CD14-positive monocyte (primary cell): ENCODE results near the genes PLEKHF1, CCNE1 and DPY19L3.

DNA sequence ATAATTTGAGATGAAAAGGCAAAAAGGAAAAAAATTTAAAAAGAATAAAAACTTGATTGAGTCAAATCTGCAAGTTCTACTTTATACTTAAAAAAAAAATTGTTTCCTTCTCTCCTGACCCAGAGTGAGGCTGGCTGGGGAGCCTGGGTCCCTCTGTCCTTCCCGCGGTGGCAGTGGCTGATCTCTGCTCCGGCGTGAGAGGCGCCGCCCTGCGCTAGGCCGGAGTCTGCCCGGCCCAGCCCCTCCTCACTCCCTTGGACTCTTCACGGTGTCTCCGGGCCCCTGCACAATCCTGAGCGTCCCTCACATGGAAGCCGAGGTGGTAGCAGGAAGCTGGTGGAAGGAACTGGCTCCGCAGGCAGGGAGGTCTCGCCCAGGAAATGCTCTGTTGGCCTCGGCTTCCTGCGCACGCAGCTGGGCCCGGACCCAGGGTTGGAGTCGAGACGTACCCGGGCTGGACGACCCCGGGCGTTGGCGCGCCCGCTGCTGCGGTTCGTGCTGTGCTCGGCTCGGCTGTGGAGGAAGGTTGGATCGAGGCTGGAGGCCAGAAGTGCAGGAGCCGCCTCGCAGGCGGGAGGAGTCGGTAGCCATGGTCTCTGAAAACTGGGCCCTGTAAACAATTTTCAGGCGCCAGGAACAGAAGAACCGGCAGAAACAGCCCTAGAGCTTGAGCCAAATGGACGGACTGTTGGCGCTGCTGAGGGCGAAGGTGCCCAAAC, 46.4 kb downstream of the ZNF724 start:
- CAGE, long polyA plus RNA, result no peak

DNA sequence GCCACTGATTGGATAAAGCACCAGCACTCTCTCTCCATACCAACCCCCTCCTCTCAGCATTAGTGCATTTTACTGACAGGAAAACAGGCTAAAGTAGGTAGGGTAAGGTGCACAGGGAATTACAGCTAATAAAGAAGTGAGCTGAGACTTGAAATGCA, 24.0 kb upstream of the ZNF724 start:
- CAGE, long polyA plus RNA, result no peak

DNA sequence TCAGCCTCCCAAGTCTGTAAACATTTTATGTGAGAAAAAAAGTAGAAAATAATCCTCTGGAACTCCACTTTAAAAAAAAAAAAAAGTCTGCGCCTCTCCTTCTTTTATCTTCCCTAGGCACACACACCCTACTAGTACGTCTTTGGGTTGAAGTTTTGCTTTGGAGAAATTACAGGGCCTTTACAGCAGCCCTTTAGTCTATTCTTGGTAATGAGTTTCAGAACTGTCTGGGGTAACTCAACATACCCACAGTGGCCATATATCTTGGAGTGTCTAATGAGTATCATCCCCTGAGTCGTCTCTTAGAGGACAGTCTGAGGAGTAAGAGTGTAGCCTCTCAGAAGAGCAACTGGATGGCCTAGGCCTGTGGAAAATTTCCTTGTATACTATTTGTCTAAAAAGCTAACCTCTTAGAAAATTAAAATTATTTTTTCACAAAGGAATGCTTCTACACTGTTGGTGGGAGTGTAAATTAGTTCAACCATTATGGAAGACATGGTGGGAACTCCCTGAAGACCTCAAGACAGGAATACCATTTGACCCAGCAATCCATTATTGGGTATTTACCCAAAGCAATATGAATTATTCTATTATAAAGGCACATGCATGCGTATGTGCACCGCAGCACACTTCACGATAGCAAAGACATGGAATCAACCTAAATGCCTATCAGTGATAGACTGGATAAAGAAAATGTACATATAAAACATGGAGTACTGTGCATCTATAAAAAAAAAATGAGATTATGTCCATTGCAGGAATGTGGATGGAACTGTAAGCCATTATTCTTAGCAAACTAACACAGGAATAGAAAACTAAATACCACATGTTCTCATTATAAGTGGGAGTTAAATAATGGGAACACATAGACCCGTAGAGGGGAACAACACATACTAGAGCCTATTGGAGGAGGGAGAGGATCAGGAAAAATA, 2.2 kb downstream of the RPSA2 start:
- CAGE, long polyA plus RNA, result no peak

DNA sequence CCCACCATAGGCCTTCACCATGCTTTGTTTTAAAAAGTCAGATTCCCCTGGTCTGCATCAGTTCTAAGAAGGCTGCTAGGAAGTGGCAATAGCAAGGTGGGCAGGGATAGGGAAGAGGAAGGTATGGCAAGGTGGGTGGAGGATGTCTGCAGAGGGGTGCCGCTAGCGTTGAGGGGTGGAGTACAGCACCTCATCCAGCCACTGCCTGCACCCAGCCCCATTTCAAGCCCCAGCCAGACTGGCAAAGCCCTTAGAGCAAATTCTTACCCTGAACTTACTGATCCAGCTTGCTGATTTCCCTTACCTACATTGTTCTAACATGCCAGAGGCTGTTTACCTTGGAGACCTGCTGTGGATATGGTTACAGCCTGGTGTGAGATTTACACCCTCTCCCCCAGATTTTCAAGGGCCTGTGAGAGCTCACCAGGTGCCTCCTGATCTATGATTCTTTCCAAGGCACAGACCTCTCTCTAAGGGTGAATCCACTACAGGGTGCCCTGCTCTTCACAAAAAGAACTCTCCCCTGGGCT, 85.9 kb downstream of the ZNF726 start:
- CAGE, long polyA plus RNA, result no peak

- CAGE, long polyA plus RNA, result no peak
Measured at GRCh38 chr19:27794178-27794879, 1418.6 kb downstream of the UQCRFS1 start.

DNA sequence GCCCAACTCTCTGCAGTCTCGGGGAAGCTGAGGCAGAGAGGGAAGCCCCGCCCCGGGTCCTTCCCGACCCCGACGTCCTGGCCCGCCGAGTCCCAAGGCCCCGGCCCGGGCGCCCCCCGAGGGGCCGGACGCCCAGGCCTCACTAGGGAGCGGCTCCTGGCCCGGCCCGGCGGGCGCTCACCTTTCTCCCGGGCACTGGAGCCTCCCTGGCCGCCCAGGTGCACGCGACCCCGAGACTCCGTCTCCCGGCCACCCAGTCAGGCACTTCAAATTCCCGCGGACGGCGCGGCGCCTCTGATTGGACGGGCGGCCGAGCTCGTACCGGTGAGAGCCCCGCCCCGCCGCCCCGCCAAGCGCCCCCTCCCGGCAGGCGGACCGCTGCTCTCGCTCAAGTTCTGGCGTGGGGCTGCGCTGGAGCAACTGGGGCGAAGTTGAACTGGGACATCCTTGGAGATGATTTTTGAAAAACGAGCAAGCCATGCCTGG, 485.5 kb downstream of the UQCRFS1 start:
- CAGE, long polyA plus RNA, result no peak

DNA sequence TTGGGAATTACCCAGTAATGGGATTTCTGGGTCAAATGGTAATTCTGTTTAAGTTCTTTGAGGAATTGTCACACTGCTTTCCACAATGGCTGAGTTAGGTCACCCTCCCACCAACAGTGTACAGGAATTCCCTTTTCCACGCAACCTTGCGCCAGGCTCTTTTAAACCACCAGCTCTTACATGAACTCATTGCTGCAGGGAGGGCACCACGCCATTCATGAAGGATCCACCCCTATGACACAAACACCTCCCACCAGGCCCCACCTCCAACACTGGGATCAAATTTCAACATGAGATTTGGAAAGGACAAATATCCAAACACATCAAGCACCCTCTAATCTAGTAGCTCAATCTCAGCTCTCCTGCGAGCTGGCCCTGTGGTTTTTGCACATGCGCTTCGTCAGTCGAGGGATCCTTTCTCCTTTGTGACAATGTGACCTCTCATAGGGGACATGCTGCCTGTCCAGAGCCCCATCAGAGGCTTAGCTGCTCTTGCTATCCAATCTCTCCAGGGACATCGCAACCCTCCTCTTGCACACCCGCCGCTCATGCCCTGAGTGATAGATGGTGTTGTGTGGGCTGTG, 328.1 kb downstream of the UQCRFS1 start:
- CAGE, long polyA plus RNA, result no peak

DNA sequence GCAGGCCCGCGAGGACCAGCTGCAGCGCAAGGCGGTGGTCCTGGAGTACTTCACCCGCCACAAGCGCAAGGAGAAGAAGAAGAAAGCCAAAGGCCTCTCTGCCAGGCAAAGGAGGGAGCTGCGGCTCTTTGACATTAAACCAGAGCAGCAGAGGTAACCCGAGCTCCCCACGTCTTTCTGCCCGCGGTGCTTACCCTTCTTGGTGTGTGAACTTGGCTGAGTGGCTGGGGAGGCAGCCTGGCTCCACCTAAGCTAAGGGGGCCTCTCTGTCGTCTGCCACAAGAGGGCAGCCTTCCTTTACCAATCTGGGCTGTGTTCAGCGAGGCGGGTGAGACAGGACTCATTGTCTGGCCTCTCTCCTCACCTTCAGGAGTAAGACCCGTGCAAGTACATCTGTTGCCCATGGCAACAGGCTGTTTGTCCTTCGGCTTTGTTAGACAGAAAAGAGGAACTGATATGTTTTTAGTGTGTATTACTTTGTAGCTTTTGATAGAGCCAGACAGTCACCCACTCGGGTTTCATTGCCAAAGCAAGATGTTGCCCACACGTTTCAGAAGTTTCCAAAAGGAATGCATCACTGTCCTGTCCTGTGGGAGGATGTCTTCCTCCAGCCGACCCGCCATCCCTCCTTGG, 4.5 kb downstream of the POP4 start:
- CAGE, long polyA plus RNA, result no peak

DNA sequence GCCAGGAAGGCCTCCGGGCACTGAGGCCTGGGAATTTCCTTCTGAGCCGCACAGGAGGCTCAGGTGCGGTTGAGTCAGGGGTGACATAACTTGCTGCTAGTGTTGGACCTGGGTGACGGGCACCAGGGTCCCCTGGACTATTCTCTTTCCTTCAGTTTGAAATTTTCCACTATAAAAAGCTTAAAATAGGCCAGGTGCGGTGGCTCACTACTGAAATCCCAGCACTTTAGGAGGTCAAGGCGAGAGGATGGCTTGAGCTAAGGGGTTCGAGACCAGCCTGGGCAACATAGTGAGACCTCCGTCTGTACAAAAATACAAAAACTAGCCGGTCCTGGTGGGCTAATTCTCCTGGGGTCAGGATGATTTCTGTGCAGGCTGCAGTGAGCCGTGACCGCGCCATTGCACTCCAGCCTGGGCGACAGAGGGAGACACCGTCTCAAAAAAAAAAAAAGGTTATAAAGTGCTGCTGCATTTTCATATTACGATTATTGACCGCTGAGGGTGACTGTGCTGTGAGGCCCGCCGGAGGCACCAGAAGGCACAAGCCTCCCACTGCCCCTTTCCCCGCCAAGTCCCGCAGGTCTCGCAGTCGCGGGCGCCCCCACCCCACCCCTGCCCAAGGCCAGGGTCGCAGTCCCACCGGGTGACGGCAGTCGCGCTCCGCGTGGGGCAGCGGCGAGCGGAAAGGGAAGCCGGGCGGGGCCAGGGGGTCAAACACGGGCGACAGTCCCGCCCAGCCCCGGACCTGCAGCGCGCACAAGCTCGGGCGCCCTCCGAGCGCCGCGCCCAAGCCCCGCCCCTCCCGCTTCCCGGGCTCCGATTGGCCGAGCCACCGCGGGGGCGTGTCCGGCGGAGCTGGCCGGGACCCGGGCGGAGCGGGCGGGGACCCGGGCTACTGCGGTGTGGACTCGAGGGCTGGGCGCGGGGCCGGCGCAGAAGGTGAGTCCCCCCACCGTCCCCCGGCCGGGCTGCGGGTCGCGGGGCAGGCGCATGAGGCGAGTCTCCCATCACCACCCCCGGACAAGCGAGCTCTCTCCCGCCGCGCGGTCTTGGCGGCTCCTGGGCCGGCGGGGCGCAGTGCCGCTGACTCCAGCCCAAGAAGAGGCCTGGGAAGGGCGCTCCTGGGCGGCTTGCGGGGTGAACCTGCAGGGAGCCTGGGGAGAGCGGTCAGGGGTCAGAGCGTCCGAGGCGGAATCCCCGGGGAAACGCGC, at the start of gene PLEKHF1:
TSS of gene PLEKHF1 (plus strand) at position 895 of the 1,211 bp plus-strand sequence.
- CAGE, long polyA plus RNA, result no peak

GRCh38 chr19:29674635-29675276, 9.5 kb downstream of the PLEKHF1 start:
- CAGE, long polyA plus RNA, result no peak

DNA sequence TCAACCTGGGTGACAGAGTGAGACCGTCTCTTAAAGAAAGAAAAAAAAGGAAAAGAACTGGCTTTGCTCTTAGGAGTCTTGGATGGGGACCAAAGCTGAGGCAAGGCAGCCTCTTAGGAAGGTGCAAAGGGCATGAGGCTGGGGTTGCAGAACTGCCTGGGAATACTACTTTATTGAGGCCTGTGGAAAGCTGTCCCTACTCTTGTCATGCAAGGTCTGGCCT, 870 bp upstream of the C19orf12 start:
- CAGE, long polyA plus RNA, result no peak

- CAGE, long polyA plus RNA, result no peak
Measured at GRCh38 chr19:29806095-29806801, 5.5 kb upstream of the CCNE1 start.

GRCh38 chr19:29811263-29812339, at the start of gene CCNE1:
Gene CCNE1, plus strand, starts transcription at chr19:29811991.
- CAGE, long polyA plus RNA, result no peak

DNA sequence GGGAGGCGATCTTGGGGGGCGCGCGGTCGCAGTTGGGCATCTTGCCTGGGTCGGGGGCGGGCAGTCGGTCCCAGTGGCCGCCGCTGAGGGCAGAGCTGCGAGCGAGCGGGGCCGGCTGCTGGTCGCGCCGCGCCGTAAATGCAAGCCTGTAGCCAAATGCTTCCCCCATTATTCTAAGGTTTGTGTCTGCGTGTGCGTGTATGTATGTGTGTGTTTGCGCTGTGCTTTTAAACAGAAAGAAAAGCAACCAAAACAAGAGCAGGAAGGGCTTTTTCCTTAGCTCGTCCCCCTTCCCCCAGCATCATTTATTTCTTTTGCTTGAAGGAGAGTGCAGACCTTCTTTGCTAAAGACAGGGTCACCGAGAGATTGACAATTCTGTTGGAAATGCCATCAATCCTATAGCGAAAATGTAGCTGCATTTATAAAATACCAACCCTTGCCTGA, 143.2 kb upstream of the ZNF536 start:
- CAGE, long polyA plus RNA, result no peak

DNA sequence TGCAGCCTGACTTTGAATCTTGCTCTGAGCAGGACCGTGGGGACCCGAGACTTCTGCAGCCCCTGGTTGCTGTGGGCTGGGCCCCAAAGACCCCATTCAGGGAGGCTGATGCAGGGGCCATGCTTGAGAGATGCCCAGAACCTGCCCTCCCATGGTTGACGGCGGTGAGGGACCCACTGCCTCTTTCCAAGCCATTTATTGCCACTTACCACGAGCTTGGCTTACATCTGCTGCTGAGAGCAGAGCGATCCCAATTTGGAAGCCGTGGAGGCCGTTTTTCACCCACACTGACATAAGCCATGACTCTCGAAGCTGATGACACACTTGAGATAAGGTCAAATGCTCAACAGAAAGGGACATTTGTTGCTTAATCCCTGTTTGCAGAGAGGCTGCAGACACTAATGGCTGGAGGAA, 15.1 kb downstream of the ZNF536 start:
- CAGE, long polyA plus RNA, result no peak

GRCh38 chr19:30662657-30662913, 290.4 kb downstream of the ZNF536 start:
- CAGE, long polyA plus RNA, result no peak

- CAGE, long polyA plus RNA, result no peak
Measured at GRCh38 chr19:30924706-30925066, 424.6 kb downstream of the TSHZ3 start.

- CAGE, long polyA plus RNA, result no peak
Measured at GRCh38 chr19:31344386-31344866, 4.8 kb downstream of the TSHZ3 start.

DNA sequence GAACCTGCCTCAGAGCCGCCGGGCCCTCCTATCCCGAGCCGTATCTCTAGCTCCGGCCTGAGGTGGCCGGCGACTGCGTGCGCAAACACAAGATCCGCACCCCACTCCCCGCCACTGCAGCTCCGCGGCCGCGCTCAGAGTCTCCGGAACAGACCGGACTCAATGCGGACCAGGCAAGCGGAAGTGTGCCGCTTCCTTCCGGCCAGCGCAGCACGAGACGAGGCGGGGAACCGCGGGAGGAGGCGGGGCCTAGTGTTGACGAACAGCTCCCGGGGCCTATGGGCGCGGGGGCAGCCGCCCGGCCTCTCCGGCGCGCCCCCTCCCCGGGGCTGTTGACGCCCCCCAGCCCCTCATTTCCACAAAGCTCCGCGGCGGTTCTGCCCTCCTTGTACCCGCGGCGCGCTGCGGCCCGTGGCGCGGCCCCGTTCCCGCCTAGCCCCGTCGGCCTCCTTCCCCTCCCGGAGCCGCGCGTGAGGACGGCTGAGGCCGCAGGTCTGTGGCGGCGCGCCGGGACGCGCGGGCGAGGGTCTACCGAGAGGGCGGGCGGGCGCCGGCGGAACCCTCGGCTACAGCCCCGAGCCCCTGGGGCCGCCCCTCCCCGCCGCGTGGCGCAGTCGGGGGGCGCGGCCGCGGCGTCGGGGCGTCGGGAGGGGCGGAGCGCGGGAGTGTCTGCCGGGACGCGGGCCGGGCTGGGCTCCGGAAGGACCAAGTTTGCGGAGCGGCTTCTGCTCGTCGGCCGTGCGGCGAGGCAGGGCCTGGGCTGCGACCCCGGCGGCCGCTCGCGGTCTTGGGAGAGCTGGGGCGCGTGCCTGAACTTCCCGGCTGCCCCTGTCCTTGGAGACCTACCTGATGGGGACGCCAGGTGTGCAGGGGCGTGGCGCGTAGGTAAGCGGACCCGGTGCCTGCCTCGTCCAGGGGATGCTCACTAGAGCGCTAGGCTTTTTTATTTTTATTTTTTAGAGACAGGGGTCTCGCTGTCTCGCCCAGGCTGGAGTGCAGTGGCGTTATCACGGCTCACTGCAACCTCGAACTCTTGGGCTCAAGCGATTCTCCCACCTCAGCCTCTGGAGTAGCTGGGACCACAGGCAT, at the start of gene DPY19L3:
TSS of gene DPY19L3 (plus strand) at position 353 of the 1,089 bp plus-strand sequence.
- CAGE, long polyA plus RNA, result no peak

GRCh38 chr19:32652841-32653727, 21.9 kb downstream of the ANKRD27 start:
- CAGE, long polyA plus RNA, result no peak